Epithelial cell of alveolus of lung (primary cell): ENCODE measurements around a stretch of chr12.

DNA sequence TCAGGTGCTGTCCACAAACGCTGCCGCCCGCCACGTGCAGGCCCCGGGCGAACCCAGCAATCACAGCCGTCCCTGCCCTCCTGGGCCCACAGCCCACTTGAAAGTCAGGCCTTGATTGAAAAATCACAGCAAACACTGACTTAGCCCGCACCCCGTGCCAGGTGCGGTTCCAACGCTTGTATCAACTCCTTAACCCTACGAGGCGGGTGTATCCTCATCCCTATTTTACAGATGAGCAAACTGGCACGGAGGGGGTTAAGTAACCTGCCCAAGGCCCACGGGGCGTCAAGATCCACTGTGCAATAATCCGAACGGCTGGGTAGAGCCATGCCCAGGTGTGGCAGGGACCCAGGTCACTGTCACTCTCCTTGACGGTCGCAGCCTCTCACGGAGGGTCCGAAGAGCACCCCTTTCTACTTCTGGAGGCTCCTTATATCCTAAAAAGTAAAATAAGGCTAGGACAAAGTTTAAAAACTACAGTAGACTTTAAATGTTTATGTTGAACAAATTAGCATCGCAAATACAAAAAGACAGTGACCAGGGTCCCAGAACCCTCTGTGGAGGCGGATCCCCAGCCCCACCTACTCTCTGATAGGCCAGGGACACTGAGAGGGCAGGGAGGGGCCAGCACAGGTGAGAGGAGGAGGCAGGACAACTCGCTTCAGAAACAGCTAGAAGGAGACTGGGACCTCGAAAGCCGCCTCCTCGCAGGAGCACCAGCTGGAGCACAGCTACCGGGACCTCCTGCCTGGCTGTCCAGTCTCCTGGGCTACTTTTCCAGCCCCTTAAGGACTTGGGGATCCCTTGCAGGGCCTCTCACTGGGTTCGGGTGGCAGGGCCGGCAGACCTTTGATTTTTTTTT lies 788 bp downstream of the DNAH10 start:
- RAMPAGE, long total RNA, result no peak
- RRBS, result 8% methylated on average over 5 of the region's 31 CpGs

DNA sequence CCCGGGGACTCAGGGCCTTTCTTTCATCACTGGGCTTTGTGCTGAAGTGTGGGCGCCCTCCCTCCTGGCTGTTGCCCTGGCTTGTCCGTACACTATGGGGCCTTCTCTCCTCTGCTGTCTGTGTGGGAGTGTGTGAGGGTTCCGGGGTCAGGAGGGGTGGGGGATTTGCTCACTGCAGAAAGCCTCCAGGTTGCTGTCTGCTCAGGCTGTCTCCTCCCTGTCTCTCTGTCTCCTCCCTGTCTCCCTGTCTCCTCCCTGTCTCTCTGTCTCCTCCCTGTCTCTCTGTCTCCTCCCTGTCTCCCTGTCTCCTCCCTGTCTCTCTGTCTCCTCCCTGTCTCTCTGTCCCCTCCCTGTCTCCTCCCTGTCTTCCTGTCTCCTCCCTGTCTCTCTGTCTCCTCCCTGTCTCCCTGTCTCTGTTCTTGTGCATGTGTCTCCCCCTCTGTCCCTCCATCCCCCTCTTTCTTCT lies 64.7 kb downstream of the CCDC92 start:
- RAMPAGE, long total RNA, result no peak
- RRBS, result 14% methylated on average over 1 of the region's 4 CpGs

DNA sequence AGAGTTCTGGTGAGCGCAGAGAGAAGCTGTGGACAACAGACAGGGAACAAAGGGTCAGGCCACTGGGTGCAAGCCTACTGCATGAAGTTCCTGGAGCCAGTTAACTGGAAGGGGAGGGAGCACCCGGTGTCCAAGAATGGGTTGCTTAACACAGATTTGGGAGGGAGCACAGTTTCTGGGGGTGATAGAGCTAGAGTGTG lies 30.9 kb downstream of the ZNF664 start:
- RAMPAGE, long total RNA, result no peak
- RRBS, result no CpG with 5 or more reads among the region's 2 CpGs

DNA sequence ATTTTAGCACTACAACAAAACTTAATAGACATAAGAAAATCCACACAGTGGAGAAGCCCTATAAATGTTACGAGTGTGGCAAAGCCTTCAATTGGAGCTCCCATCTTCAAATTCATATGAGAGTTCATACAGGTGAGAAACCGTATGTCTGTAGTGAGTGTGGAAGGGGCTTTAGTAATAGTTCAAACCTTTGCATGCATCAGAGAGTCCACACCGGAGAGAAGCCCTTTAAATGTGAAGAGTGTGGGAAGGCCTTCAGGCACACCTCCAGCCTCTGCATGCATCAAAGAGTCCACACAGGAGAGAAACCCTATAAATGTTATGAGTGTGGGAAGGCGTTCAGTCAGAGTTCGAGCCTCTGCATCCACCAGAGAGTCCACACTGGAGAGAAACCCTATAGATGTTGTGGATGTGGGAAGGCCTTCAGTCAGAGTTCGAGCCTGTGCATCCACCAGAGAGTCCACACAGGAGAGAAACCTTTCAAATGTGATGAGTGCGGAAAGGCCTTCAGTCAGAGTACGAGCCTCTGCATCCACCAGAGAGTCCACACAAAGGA lies 39.4 kb downstream of the ZNF664 start:
- RAMPAGE, long total RNA, result no peak
- RRBS, result no CpG with 5 or more reads among the region's 8 CpGs

DNA sequence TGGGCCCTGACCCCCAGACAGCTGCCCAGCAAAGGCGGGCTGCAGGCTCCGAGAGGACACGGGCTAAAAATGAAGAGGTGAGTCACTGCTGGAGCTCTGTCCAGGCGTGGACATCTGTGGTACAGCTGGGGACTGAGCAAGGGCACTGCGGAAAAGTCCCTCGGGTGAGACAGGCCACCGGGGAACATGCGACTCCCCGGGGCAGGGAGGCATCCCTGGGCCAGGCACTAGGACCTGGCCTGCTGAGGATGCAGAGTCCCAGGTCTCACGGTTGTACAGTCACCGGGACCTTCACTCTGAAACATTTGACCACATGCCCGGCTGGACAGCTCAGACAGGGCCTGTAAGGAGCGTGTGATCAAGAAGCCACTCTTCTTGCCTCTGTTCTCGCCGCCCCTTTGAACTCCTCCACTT lies 5.2 kb upstream of the RFLNA start:
- RAMPAGE, long total RNA, result no peak
- RRBS, result 9% methylated on average over 3 of the region's 15 CpGs

- RAMPAGE, long total RNA, result no peak
- RRBS, result 15% methylated on average over 7 of the region's 20 CpGs
These were observed 1.4 kb downstream of the RFLNA start for GRCh38 chr12:124296248-124296727.

GRCh38 chr12:124320768-124321214 lies 25.9 kb downstream of the RFLNA start:
- RAMPAGE, long total RNA, result no peak
- RRBS, result no CpG with 5 or more reads among the region's 8 CpGs

GRCh38 chr12:124327261-124327847 lies 32.5 kb downstream of the RFLNA start:
- RAMPAGE, long total RNA, result no peak
- RRBS, result no CpG with 5 or more reads among the region's 22 CpGs

DNA sequence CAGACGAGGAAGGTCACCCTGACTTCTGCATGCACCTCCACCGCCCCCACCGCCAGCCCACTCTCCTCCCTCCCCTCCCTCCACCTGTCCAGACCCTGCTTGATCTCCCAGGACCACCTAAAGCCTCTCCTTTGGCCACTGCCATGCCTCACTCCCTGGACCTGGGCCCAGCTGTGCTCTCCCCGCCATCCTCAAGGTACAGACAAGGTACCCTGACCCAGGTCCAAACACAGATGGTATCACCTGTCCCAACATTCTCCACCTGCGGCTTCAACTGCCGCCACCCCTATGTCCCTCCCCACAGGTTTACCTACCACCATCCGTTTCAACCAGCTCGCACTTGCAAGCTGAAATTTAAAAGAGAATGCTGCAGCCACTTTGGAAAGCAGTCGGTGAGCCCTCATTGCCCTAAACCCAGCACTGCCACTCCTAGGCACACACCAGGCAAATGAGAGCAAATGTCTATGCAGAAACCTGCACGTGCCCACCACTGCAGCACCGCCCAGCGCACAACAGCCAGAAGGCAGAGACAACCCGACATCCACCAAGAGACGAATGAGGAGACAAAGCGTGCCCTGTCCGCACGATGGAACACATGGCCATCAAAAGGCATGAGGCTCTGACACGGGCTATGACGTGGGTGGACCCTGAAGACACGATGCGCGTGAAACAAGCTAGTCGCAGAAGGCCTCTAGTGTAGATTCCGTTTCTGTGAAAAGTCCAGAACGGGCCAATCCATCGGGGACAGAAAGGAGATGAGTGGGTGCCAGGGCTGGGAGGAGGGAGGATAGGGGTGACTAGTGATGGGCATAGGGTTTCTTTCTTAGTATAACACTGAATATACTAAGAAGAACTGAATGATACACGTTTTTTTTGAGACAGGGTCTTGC lies 71.0 kb downstream of the RFLNA start:
- RAMPAGE, long total RNA, result no peak
- RRBS, result no CpG with 5 or more reads among the region's 27 CpGs

- RAMPAGE, long total RNA, result no peak
- RRBS, result no CpG with 5 or more reads among the region's 12 CpGs
These were observed 94.5 kb downstream of the NCOR2 start for GRCh38 chr12:124472871-124473308.

GRCh38 chr12:124507619-124508226 lies 59.7 kb downstream of the NCOR2 start:
- RAMPAGE, long total RNA, result no peak
- RRBS, result no CpG with 5 or more reads among the region's 17 CpGs

GRCh38 chr12:124543012-124543810 lies 24.2 kb downstream of the NCOR2 start:
- RAMPAGE, long total RNA, result no peak
- RRBS, result 2% methylated on average over 5 of the region's 41 CpGs

- RAMPAGE, long total RNA, result no peak
- RRBS, result 53% methylated on average over 3 of the region's 33 CpGs
These were observed 23.3 kb downstream of the NCOR2 start for GRCh38 chr12:124543811-124544911.

- RAMPAGE, long total RNA, result no peak
- RRBS, result no CpG with 5 or more reads among the region's 11 CpGs
These were observed 5.9 kb downstream of the NCOR2 start for GRCh38 chr12:124561513-124561948.

- RAMPAGE, long total RNA, result no peak
- RRBS, result 2% methylated on average over 14 of the region's 45 CpGs
These were observed 1.1 kb downstream of the NCOR2 start for GRCh38 chr12:124566142-124566847.

GRCh38 chr12:124569665-124570051 lies 2.2 kb upstream of the NCOR2 start:
- RAMPAGE, long total RNA, result no peak
- RRBS, result no CpG with 5 or more reads among the region's 8 CpGs

DNA sequence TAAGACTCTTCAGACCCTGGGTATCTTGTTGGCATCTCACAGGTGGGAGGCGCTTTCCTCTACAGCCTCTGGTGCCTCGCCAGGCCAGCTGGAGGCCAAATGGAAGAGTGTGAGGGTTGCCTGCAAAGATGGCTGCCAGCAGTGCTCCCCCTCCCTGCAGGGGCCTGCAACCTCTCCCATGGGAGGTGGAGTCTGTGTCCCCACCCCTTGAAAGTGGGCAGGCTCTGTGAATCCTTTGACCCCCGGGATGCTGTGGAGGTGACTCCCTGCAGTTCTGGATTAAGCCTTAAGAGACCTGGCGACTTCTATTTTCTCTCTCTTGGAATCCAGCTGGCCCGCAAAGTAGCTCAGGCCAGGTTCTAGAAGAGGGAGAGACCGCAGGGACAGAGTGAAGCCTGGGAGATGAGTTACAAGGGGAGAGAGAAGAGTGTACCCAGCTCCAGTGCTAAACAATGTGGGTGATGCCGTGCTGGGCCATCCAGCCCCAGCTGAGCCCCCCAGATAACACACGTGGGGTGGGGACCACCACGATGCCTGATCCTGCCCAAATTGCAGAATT lies 37.9 kb upstream of the NCOR2 start:
- RAMPAGE, long total RNA, result no peak
- RRBS, result no CpG with 5 or more reads among the region's 9 CpGs

GRCh38 chr12:124646318-124647005 lies 79.0 kb upstream of the NCOR2 start:
- RAMPAGE, long total RNA, result no peak
- RRBS, result no CpG with 5 or more reads among the region's 33 CpGs

DNA sequence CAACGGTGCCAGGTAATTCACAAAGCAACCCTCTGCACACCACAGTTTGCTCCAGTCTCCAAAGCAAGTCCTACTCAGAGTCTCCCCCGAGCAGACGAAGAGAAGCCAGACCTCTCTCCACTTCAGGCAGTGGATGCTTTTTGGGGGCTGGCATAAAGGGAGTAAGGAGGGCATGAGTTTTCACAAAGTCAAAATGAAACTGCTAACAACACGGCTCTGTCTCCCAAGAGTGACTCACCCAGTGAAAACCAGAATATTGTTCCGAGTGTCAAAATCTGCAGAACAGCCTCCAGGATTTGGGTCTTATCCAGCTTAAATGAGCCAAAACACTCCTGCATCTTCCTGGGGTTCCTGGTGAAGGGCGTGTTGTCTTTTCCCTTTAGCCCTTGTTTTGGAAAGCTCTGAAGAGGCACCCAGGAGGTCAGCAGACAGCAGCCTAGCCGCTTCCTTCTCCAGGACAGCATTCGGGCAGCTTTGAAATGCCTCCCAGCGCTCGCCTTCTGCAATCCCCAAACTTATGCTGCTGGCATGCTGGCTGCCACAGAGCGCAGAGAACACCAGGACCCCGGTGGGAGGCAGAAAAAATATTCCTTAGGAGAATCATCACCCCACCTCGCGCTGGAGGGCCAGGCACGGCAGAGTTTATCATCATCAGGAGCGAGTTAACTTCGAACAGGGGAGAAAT lies 117.6 kb upstream of the NCOR2 start:
- RAMPAGE, long total RNA, result no peak
- RRBS, result no CpG with 5 or more reads among the region's 17 CpGs

- RAMPAGE, long total RNA, result no peak
- RRBS, result no CpG with 5 or more reads among the region's 10 CpGs
These were observed 143.9 kb downstream of the SCARB1 start for GRCh38 chr12:124719802-124720188.